ENCODE measurements around the gene AQP12B.

GRCh38 chr2:239301978-239302651 lies 98.7 kb downstream of the HDAC4 start:
- PRO-cap, result no peak

DNA sequence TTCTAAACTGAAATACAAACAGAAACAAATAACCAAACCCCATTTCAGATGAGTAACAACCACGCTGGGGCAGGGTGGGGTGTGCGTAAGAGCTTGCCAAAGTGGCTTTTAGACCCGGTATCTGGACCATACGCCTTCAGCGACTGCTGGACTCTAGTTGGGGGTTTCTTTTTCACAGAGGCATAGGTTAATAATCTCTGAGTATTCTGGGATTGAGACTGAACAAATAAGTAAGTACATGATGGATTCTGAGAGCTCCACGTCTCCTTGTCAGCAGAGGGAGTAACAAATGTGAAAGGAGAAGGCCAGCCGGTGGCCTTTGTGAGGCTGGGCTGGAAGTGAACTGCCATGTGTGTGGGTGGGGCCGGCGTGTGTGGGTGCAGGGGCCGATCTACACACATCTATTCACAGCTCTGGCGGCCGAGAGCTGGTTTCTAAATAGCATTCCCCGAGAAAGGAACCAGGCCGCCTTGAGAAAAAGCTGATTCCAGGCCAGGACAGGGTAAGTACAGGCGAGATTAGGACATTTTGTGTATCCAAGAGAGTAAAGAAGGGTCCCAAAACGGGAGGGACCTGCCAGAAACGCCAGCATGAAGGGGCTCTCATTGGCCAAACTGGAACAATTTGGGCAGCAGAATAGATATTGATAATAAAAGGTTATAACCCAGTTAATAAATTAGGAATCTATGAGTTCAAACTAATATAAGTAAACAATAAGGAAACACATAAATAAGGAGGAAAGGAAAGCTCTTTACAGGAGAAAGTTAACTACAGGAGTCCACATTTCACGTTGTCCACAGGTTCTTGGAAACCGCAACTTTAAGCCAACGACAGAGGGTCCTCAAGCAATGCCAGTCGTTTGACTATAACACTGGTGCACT lies 83.6 kb downstream of the HDAC4 start:
- PRO-cap, result no peak

- PRO-cap, result no peak
These were observed 60.7 kb downstream of the HDAC4 start for GRCh38 chr2:239339959-239340656.

GRCh38 chr2:239389356-239389880 lies 11.4 kb downstream of the HDAC4 start:
- PRO-cap, result no peak

DNA sequence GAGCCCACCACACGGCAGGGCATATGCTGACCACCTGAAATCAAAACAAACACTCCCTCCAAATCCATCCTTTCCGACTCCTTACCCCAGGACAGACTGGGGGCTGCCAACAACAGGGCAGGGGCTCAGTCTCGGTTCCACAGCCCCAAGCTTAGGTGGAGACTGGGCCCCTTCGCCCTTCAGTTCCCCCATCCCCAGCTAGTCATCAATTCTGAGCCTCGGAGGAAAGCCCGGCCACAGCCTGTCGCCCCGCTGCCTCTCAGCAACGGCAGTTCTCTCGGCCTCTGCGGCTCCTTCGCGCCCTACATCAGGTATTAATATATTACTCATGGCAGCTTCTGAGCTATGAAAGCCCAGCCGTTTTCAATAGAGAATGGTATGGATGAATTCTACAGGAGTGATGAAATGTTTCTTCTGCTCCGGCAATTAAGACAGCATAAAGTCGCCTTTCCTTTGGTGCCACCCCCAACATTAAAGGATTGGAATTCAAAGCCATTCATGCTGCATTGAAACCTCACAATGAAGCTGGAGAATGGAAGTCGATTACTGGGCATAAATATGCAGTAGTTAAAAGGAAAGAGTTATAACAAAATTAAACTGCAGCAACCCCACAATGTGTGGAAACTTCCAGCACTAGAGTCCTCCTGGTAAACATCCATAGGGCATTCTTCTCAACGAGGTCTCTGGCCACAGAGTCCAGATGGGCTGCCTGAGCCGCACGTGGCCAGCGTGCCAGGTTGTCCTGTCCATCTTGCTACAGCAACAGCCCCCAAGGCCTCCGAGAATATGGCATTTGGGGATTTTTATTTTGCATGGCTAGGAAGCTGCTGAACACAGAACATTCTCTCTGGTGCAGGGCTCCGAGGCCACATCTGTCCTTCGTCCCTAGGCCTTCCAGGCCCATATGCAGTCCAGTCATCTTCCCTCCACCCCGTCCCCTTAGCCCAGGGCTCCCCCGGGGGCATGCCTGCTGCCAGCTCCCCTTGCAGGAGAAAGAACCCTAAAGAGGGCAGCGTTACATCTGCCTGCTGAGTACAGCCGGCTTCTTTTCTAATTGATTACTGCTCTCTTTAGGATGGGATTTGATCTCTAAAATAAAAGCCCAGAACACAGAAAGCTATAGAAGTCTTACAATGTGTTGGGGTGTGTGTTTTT lies 2.6 kb downstream of the HDAC4 start:
- PRO-cap, result no peak

- PRO-cap, result no peak
These were observed 113.0 kb downstream of the NDUFA10 start for GRCh38 chr2:239911992-239912649.

DNA sequence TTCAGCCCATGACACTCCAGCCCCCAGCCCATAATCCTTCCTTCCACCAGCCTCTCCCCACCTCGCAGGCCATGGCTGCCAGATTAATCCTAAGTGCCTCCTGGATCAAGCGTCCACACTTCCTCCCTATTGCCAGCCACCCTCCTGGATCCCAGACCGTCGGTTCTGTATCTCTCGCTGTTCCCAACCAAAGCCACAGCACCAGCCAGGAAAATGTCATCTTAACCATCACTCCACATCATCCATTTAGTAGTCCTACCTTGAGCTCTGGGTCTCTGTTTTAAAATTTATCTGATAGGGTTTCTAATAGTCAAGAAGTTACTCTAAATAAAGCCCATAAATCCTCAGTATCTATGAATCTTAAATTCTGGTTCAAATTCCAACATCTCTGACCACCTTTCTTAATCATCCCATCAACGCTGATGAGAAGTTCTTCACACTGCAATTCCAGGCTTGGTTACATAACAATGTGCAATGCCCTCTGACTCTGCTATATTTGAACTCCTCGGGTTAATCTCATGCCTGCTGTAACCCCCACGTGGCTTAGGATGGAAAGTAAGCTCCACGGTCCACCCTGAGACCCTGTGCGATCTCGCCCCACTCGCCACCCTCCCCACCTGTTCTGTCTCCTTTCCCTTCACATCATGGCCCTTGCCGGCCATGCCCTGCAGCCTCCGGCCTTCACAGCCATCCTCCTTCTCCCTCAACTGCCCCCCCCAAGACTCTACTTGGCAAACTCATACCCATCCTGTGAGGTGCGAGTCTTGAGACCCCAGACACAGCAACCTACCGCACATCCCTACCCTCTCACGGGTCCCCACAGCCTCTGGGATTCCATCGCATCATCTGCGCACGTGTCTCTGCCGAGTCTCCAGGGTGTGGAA lies 49.2 kb downstream of the NDUFA10 start:
- PRO-cap, result no peak

DNA sequence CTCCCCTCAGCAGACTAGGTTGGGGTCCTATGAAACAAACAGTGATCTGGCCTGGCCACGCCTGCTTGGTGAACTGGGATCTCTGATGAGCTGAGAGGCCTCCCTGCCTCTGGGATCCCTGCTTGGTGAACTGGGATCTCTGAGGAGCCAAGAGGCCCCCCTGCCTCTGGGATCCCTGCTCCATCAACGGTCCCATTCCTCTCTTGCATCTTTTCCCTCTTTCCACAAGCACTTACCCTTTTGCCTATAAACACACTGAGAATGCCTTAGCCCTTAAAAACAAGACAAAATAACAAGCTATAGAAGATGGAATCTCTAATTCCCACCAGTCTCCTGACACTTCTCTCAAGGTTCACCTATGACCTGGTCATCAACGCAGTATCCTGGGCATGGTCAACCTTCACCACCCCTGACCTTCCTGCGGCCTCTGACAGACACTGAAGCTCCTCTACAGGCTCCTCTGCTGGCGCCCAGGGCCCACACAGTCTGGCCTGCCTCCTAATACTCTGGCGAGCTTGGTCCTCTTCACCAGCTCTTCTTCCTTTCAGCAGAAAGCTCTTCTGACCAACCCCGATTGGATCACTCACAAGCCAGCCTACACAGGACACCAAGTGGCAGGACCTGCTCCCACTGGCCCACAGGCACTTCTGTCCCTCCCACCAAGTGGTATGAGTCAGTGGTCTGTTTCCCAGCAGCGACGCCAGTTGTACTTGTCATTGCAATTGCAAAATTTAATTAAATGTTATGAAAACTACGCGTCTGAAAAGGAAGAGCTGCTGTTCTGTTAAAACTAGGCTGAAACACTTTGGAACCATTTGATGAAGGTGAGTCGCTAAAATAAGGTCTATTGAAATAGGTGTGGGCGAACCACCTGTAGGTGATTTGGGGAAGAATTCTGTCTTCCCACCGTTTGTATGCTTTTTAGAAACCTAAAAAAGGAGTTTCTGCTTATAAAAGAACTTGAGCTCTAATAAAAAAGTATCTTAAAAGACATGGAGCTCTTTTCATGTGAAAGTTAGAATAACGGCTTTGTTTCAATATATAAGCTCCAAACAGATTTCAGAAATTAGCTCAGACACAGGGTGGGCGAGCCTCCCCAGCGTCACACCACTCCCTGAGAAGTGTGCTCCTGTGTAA lies 46.8 kb downstream of the NDUFA10 start:
- PRO-cap, result no peak

- PRO-cap, result no peak
These were observed 93.4 kb upstream of the OTOS start for GRCh38 chr2:240233637-240234496.

- PRO-cap, result no peak
These were observed 96.4 kb upstream of the OTOS start for GRCh38 chr2:240236929-240237206.

GRCh38 chr2:240374064-240374852 lies 61.2 kb upstream of the GPC1 start:
- PRO-cap, result no peak

- PRO-cap, result no peak
These were observed 31.9 kb downstream of the GPC1 start for GRCh38 chr2:240467035-240468104.

DNA sequence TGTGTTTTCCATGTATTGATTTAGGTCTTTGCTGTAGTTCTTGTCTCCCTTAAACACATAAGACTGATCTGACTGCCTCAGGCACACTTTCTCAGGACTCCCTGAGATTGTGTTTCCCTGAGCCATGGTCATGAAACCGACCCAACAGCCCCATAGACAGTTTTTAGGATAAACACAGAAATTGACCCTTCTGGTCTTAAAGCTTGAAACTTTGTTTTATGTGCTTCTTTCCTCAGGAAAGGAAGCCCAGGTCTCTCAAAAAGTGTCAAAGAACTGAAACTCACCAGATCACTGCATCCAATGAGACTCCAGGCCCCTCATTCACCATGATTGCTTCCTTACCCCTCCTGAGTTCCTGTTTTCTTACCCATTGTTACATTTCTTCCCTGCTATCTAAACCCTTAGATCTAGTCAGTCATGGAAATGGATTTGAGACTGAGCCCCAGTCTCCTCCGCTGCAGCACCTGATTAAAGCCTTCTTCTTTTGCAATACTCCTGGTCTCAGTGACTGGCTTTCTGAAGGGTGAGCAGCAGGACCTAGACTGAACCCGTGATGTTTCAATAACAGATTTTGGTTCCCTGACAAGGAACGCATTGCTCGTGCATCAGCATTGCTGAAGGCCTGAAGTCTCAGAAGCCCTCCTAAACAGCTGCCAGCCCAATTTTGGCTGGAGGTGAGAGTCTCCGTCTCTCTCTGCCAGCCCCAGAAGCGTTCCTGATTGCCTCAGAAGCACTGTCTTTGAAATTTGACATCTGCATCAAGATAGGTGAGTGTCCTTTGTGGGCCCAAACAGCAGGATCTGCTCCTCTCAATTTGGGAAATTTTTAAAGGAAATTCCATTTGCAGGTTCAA lies 17.3 kb downstream of the ANKMY1 start:
- PRO-cap, result no peak

DNA sequence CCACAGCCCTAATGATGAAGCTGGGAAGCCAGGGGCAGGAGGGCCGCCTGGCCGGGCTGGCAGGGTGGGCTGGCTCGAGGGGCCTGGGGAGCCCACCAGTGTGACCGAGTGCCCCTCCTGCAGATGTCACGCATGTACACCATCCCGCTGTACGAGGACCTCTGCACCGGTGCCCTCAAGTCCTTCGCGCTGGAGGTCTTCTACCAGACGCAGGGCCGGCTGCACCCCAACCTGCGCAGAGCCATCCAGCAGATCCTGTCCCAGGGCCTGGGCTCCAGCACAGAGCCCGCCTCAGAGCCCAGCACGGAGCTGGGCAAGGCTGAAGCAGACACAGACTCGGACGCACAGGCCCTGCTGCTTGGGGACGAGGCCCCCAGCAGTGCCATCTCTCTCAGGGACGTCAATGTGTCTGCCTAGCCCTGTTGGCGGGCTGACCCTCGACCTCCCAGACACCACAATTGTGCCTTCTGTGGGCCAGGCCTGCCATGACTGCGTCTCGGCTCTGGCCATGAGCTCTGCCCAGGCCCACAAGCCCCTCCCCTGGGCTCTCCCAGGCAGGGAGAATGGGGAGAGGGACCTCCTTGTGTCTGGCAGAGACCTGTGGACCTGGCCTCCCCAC lies 8.9 kb upstream of the CAPN10 start:
- PRO-cap, result no peak

DNA sequence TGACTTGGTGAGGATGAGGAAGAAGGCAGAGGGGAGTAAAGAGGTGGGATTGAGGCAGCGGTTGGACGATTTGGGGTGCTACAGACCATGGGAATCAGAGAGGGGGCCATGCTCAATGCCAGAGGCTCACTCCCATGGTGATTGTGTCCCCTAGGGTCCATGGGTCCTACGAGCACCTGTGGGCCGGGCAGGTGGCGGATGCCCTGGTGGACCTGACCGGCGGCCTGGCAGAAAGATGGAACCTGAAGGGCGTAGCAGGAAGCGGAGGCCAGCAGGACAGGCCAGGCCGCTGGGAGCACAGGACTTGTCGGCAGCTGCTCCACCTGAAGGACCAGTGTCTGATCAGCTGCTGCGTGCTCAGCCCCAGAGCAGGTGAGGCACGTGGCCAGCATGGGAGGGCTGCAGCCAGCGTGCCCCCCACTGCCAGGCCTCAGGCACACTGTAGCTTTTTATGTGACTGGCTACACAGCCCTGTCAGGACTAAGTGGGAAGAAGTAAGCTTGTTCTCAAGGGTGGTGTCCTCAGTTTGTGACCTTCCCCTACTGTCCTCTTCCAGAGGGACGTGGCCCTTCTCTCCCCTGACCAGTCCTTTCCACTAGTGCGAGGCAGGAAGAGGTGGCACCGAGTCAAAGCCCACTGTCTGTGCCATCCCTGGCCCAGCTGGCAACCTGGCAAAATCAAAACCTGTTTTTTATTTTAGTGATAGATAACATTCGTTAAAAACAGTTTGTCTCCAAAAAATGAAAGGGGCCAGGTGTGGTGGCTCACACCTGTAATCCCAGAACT lies 5.4 kb downstream of the CAPN10 start:
- PRO-cap, result no peak

DNA sequence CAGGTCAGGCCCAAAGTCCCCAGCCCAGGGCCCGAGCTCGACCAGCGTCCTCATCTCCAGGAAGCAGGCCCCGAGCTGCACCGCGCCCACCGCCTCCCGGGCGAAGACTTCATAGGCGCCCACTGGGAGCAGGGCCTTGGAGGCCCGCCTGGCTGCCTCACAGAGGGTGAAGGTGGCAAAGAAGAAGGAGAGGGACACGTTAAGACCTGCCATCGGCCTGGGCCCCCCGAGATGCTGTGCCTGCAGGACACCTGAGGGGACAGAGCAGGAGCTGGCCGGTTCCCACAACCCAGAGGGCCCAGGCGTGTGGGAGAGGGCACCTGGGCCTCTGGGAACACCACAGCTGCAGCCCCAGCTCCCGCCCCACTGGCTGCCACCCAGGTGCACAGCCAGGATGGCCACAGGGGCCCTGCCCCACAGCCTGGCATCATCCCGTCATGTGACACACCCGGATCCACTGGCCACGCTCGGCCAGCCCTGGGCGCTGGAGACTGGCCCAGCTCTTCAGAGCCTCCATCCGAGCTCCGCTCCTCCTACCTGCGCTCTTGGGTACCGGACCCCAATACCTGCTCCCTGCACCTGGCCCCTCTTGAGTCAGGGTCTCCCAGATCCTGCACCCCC lies at the start of gene AQP12B:
TSS of gene AQP12B (minus strand) at position 261 of the 621 bp plus-strand sequence.
- PRO-cap, result no peak

- PRO-cap, result no peak
These were observed 18.0 kb downstream of the AQP12A start for GRCh38 chr2:240709647-240710130.

DNA sequence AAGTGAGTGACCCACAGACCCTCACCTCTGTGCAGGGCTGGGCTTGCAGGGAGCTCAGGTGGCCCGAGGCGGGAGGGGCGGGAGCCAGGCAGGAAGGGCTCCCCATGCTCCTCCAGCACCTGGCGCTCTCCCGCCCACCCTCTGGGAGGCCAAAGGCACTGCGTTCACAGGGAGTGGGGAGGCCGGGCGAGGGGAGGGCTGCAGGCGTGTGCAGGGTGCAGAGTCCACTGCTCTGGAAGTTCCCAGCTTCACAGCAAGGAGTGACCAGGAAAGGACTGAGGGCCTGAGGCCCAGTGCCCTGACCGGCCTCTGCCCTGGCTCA lies 5.4 kb downstream of the AGXT start:
- PRO-cap, result no peak

DNA sequence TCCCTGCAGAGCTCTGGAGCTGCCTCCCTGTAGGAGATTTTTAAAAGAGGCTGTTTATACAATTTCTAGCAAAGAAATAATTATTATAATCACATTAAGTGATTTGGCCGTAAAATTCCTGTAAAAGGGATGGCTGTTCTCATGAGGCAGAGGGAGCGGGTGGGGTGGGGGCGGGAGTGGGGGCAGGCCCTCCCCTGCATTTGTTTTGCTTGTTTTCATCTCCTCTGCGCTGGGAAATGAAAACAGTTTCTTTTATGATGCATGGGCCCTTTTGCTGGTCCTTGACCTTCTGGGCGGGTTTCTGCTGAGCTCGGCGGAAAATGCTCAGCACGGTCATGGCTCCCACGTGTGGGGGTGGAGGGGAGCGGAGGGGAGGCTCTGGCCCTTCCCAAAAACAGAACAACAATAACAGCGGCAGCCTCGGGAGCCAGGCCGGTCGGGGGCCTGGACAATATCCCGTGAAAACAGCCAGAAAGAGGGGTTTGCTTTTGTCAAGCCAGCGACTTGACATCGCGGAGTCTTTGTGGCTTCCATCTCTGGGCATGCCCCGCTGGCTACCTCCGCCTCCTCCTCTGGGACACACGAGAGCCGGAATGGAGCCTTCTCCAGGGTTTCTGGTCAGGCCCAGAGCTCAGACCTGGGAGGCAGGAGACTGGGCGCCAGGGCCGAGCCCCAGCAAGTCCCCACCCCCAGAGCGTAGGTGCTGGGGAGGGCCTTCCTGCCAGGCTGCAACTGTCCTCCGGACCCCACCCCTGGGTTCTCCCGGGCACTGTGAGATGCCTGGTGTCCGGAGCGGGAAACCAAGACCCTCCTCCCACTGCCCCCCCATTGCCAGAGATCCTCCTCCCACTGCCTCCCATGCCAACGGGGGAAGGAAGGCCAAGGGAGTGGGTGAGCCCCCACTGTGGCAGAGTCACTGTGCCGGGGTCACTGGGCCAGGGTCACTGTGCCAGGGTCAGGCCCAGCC lies 36.0 kb upstream of the SNED1 start:
- PRO-cap, result no peak

DNA sequence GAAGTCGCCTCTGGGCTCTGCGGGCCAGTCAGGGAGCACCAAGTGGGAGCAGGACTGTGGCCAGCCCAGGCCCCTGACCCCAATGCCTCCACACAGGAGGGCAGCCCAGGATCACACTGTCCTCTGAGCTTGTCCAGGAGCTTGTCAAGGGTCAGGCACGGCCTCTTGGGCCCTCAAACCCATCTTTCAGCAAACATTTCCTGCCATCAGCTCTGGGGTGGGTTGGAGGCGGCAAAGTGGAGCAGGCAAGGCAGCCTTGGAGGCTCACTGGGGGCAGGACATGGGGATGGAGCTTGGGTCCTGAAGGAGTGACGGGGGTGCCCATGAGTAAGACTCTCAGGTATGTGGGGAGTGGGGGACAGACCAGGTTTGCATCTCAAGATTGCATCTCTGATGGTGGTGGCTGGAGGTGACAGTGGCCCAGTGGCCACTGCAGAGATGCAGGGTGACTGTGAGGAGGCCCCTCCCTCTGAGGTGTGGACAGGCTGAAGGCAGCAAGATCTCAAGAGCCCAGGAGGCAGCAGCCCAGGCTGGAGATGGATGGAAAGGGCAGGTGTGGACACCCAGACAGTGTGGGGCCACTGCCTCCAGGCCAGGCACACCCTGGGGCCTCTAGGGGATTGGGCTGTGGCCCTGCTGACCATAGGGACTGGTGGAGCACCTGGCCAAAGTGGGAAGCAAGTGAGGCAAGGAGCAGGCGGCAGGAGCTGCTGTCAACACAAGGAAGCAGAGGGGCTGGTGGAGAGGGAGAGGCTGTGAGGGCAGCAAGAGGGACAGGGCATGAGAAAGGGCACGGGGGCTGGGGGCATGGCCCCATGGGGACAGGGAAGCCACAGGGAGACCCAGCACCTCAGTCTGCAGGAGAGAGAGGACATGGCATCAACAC lies 10.6 kb downstream of the SNED1 start:
- PRO-cap, result no peak